Metastatic Liver Carcinoma in the Lung (tissue), 2 donors: ENCODE data around the genes H3C10 and ZKSCAN3.

DNA sequence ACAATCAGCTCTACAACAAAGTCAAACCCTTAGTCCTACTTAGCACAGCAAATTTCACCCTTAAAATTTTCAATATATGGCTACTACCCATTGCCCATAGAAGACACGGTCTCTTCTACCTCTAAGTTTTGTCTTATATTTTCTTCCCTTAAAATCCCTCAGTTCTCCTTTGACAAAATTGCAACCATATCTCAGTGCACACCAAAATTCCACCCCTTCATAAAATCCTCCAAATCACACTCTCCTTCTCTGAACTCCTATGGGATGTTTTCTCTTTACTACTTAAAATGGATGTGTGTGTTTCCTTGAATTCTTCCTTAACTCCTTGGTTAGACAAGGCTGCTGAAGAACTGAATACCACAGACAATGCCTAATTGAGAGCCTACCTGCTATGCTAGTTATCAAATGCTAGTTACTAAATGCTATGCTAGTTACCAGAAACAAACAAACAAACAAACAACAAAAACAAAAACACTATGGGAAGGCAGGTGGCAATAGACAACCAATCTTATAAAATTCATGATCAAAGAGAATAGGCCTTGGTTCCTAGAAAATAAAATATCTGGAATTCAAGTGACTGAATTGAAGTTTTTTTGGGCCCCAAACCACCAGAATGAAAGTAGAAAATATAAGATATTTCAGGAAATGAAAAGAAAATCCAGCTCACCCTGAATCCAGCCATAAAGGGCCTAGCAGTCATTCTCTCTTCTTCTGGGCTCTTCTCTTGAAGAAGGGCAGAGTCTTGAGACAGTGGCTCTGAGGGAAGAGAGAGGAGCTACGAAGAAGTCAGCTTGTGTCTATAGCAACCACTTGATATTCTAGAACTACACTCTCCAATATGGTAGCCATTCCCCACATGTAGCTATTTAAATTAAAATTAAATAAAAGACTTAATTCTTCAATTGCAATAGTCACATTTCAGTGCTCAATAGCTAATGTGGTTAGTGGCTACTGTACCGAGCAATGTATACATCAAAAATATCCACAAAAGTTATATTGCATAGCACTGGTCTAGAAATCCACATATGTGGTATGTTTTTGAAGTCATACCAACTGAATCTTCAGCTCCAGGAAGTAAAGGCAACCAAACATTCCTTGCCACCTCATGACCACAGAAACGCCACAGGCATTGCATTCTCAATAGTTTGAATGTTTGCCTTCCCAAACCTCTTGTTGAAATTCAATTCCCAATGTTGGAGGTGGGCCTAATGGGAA, 18.7 kb upstream of the ZNF391 start:
- PRO-cap, 2 experiments, result no peak in any of the 2 experiments

- PRO-cap, 2 experiments, result peak in 2 of 2 experiments; most common plus-strand start chr6:27375331 (in 1); most common minus-strand start chr6:27375247 (in 2)
Observed at GRCh38 chr6:27374758-27375596, 13.6 kb upstream of the ZNF391 start.

DNA sequence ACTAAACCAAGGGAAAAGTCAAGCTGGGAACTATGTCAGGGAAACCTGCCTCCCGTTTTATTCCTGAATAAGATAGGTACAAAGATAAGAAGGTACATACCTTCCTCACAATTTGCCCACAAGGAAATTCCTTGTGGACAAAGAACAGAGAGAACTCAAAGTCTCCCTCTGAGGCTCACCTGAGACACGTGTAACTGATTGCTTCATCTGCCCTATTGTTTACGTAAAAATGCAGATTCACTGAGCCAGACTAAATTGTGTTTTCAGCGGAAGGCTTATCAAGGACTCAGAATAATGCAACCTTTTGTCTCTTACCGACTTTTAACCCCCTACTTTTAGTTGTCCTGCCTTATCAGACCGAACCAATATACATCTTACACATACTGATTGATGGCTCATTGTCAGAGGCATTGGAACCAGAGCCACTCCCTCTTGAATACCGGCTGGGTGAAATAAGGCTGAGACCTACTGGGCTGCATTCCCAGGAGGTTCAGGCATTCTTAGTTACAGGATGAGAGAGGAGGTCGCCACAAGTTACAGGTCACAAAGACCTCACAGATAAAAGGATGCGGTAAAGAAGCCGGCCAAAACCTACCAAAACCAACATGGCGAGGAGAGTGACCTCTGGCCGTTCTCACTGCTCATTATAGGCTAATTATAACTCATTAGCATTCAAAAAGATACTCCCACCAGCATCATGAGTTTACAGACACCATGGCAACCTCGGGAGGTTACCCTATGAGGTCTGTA, 95.4 kb upstream of the ZNF184 start:
- PRO-cap, 2 experiments, result no peak in any of the 2 experiments

DNA sequence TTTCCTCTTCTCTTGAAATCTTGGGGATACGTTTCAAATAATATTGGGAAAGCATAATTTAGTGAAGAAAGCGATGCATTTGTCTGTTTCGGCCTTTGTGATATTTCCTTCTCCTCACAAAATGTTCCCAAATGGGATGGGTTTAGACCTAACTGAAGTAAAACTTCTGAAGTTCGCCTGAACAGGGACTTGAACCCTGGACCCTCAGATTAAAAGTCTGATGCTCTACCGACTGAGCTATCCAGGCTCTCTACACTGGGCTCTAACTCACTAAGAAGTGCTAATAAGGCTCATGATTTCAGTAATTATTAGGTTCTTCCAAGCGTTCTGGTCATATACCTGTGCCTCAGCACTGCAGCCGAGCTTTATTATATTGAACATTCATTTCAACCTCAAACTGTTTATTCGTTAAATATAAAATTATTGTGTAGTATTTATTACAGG, 118.8 kb upstream of the ZNF184 start:
- PRO-cap, 2 experiments, result no peak in any of the 2 experiments

GRCh38 chr6:27592337-27593109, 119.6 kb upstream of the ZNF184 start:
- PRO-cap, 2 experiments, result no peak in any of the 2 experiments

GRCh38 chr6:27808352-27808768, 387 bp downstream of the H2AC13 start:
- PRO-cap, 2 experiments, result no peak in any of the 2 experiments

GRCh38 chr6:27809583-27809795, 362 bp upstream of the H3C10 start:
- PRO-cap, 2 experiments, result no peak in any of the 2 experiments

GRCh38 chr6:27809796-27810136, at the start of gene H3C10:
H3C10 (plus strand) TSS chr6:27810051.
- PRO-cap, 2 experiments, result peak in 2 of 2 experiments; most common plus-strand start chr6:27810051 (in 2); most common minus-strand start chr6:27809914 (in 1)

DNA sequence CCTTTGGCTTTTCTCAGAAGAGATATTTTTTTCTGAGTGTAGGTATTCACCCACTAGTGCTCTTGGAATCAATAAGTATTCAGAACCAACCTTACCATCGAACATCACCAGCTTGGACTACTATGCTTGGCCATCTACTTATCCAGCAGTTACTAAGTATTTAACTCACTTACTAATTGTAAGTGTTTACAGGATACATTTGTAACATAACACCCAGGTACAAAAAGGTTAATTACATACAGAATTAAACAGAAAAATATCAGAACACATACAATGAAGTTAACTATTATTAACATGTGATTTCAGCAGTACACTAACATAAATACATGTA, 1.4 kb downstream of the H2AC14 start:
- PRO-cap, 2 experiments, result no peak in any of the 2 experiments

- PRO-cap, 2 experiments, result peak in 1 of 2 experiments; most common plus-strand start chr6:27830654 (in 1)
Observed at GRCh38 chr6:27830457-27831428, 617 bp downstream of the H4C12 start.

- PRO-cap, 2 experiments, result no peak in any of the 2 experiments
Observed at GRCh38 chr6:27831770-27831941, 296 bp upstream of the H4C12 start.

- PRO-cap, 2 experiments, result no peak in any of the 2 experiments
Observed at GRCh38 chr6:27872619-27872820, 374 bp upstream of the H3C11 start.

- PRO-cap, 2 experiments, result no peak in any of the 2 experiments
Observed at GRCh38 chr6:27889343-27889571, 1.4 kb downstream of the H3C12 start.

GRCh38 chr6:28349529-28350497, at the start of gene ZKSCAN3:
ZKSCAN3 (plus strand) TSS chr6:28349947.
- PRO-cap, 2 experiments, result peak in 2 of 2 experiments; most common plus-strand start chr6:28349960 (in 2); most common minus-strand start chr6:28349885 (in 1)

- PRO-cap, 2 experiments, result no peak in any of the 2 experiments
Observed at GRCh38 chr6:28372081-28372519, 22.4 kb downstream of the ZKSCAN3 start.

DNA sequence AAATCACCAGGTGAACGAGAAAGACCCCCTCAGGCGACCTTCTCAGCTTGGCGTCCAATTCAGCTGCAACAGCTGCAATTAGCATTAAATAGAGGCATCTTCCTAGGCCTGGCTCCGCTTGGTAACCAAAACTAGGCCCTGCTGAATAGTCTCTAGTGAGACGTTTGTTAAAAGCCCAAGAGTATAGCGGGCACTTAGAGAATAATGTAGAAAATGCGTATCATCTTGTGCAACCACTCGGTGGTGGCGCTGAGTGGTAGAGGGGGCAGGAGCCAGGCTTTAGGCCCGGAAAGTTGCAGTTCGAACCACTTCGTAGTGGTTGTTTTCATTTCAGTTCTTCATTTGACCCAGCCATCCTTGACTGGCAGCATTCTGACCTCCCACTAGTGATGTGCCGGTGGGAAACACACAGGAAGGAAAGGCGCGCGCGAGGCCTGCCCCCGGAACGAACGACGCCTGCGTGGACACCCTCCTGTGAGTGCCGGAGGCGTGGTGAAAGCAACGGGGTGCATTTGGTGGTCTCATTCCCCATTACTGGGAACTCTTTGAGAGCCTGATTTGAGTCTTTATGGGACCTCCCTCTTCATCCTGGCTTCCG, 18.0 kb downstream of the GPX5 start:
- PRO-cap, 2 experiments, result no peak in any of the 2 experiments

DNA sequence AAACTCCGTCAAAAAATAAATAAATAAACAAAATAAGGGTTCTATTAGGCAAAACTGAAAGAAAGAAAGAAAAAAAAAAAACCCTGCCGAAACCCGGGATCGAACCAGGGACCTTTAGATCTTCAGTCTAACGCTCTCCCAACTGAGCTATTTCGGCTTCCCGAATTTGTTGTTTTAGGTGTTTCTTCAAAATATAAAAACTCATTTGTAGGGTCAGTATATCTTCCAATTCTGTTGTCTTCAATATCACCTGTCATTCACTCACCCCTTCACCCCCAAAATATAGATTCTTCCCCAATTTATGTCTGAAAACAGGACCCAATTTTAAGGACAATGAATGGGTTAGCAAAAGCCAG, 133.2 kb downstream of the TRIM27 start:
- PRO-cap, 2 experiments, result no peak in any of the 2 experiments

DNA sequence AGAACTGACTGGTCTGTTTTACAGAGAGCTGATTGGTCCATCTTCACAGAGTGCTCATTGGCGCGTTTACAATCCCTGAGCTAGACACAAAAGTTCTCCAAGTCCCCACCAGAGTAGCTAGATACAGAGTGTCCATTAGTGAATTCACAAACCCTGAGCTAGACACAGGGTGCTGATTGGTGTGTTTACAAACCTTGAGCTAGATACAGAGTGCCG, 57.9 kb downstream of the TRIM27 start:
- PRO-cap, 2 experiments, result no peak in any of the 2 experiments

GRCh38 chr6:28914940-28915507, 8.8 kb downstream of the TRIM27 start:
- PRO-cap, 2 experiments, result no peak in any of the 2 experiments

GRCh38 chr6:28921732-28922476, 1.9 kb downstream of the TRIM27 start:
- PRO-cap, 2 experiments, result peak in 1 of 2 experiments; most common plus-strand start chr6:28922299 (in 1)